Mesenchymal stem cell of Wharton's jelly (primary cell): ENCODE results near the gene R3HDML.

- CAGE, long polyA plus RNA: no peak
Measured at GRCh38 chr20:41234465-41235089, 83.0 kb downstream of the ZHX3 start.

- CAGE, long polyA plus RNA: no peak
Measured at GRCh38 chr20:41242293-41242963, 75.1 kb downstream of the ZHX3 start.

DNA sequence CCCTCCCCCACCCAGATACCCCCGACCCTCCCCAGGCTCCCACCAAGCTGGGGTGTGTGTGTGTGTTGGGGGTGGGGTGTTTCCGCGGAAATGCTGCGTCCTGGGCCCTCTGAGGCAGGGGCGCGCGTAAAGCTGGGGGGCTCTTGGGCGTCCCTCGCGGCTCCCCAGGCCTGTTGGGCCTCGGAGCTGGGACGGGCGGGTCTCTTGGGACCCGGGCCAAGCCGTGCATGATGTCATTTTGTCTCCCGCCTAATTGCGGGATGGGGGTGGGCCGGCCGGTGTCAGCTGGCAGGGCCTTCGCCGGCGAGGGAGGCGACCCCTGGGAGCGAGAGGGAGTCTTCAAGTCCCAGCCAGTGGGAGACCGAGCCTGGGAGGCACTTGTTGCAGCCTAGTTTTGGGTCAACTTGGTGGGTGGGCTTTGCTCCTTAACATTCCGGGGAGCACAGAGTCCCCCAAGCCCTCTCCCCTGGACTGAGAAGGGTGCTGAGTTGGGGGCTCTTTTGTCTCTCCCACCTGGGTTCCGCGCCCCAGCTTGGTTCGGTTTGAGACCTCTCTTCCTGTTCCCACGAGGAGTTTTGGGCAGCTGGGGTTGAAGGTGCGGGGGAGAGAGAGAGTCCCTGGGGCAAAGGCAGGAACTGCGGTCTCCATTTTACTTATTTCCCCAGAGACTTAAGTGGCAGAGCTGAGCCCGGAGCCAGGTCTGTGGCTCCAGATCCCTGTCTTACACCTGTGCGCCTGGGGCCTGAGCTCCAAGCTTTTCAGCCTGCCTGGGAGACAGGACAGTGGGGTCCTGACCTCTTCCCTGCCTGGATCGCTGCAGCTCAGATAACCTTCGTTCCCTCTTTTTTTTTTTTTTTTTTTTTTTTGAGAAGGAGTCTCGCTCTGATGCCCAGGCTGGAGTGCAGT lies 692 bp downstream of the MYBL2 start:
- CAGE, long polyA plus RNA: no peak

GRCh38 chr20:43844685-43845437 lies 69.8 kb upstream of the TOX2 start:
- CAGE, long polyA plus RNA: no peak

DNA sequence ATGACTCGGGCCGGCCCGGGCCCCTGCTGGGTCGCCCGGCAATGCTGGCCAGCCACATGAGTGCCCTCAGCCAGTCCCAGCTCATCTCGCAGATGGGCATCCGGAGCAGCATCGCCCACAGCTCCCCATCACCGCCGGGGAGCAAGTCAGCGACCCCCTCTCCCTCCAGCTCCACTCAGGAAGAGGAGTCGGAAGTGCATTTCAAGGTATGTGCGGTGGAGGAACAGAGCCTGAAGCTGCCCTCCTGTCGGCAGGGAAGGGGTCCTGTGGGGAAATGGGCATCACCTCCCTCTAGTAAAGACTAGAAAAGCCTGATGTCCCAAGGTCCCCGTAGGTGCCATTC lies 135.7 kb downstream of the JPH2 start:
- CAGE, long polyA plus RNA: no peak

DNA sequence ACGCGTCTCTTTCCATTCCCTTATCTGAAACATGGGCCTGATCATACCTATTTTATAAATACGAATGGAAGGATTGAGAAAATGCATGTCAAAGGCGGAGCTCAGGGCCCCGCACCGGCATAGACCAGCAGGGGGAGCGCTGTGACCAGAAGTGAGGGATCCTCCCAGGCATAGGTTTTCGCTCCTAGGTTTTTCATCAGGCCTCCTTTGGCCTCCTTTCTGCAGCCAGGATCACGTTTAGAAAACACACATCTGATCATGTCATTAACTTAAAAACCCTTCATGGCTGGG lies 70.3 kb downstream of the JPH2 start:
- CAGE, long polyA plus RNA: no peak

DNA sequence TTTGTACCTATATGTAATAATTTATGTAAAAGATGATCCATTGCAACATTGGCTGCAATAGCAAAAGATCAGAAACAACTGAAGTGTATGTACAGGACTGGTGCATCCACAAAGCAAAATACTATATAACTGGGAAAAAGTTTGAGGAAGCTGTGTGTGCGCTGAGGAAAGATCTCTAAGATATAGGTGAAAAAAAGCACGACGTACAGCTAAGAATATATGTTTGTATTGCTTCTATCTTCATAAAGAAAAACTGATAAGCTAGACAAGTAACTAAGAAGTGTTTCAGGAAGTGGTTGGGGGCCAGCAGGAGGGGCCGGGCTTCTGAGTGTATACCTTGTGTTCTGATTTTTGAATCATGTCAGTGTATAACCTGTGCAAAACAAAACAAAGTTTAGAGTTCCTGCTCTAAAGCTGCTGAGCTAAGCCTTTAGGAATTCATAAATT lies 7.8 kb upstream of the OSER1 start:
- CAGE, long polyA plus RNA: no peak

GRCh38 chr20:44336883-44337288 lies at the start of gene R3HDML:
Gene R3HDML, plus strand, starts transcription at chr20:44337043.
- CAGE, long polyA plus RNA: no peak

DNA sequence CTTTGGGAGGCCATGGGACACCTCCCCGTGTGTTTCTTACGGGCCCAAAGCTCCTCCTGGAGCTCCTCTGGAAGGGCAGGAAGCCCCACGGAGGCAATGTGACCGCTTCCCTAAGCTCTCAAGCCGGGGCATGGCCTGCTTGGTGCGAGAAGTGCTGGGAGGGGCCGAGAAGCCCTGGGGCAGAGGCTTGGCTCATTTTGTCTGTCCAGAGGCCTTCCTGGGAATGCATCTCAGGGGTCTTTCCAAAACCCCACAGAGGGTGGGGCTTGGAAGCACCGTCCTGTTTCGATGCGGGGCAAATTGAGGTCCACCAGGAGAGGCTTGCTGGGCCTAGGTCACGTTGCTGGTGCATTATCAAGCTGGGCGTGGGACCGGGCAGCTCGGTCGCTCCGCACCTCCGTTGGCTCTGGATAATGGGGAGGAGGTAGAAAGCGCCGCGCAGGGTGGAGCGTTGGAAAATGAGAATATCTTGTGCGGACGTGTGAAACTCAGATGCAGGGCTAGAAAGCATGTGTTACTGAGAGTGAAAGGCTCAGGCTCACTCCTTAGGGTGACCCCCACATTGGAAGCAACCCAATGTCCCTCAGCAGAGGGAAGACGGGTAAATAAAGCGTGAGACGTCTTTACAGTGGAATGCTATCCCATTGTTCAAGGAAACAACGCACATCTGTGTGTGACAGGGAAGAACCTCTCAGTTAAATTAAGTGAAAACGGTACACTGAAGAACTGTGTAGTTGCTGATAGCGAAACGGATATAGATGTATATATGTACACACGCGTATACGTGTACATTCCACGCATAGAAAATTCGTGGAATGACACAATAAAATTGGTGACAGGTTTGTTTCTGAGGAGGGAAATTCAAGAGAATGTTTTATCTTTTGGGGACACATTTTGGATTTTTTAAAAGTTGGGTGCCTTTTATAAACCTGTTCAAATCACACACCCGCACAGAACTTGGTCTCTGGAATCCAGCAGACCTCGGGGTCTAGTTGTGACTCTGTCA lies 704 bp downstream of the HNF4A start:
- CAGE, long polyA plus RNA: no peak

DNA sequence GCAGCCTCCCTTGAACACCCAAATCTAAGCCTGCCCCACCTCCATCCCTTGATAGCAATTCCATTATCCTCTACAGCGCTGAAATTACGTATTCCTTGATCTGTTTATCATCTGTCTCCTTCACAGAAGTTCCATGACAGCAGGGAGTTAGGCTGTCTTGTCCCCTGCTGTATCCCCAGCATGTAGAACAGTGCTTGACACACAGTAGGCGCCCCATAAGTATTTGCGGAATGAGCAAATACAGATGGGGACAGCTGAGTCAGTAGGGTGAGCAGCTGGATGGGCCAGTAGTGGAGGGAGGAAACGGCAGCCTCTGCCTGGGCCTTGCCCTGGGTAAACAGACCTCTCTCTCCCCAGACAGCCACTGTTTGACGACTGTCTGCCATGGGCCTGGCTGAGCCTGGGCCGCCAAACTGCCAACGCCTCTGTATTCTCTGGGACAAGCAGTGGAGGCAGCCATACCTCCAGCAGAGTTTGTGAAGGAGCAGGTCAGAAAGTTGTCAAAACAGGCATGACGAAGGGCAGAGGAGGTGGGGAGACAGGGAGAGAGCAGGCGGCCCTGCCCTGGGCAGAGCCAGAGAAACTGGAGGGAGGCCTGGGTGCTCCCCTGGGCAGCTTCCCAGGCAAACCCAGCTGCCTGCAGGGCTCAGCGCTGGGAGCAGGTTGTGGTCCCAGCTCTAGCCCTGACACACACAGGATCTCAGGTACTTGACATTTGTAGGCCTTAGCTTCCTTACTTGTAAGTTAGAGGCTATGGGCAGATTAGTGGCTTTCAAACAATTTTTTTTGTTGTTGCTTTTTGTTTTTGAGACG lies 15.2 kb downstream of the HNF4A start:
- CAGE, long polyA plus RNA: no peak

GRCh38 chr20:44424180-44424819 lies 51.4 kb upstream of the TTPAL start:
- CAGE, long polyA plus RNA: no peak

GRCh38 chr20:44424820-44425491 lies 50.7 kb upstream of the TTPAL start:
- CAGE, long polyA plus RNA: no peak

- CAGE, long polyA plus RNA: no peak
Measured at GRCh38 chr20:44467997-44468229, 7.8 kb upstream of the TTPAL start.

DNA sequence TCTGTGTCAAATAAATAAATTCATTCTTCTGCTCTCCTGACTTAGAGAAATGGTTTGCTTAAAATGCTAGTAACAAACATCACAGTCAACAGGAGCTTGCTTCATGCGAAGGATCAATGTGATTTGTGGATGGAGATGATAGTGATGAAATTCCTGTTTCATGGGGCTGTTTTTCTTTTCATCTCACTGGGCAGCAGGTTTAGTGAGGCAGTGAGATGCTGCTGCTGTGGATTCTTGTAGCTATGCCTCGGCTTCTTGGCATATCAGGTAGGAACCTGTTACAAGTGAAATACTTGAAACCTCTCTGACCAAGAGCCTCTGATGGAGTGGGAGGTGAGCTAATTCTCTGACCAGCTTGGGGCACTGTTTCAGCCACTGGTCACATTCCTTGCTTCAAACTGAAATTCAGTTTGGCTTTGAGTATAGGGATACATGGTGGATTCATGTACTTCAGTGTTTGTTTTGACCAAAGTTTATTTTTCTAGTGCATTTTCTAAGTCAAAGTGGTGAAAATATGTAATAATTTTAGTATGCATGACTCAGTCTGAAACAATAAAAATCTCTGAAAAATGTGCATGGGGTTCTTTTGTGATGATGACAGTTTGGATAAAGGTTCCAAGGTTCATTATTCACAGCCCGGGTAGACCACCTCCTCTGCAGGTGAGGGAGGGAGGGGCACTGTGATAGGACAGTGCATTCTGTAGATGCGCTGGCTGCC lies 18.5 kb downstream of the TTPAL start:
- CAGE, long polyA plus RNA: no peak

GRCh38 chr20:44494887-44495937 lies 19.5 kb downstream of the TTPAL start:
- CAGE, long polyA plus RNA: no peak

GRCh38 chr20:44583077-44583637 lies 778 bp downstream of the PKIG start:
- CAGE, long polyA plus RNA: no peak

- CAGE, long polyA plus RNA: no peak
Measured at GRCh38 chr20:44660835-44661091, 9.3 kb upstream of the ADA start.

GRCh38 chr20:44685189-44685434 lies 30.1 kb upstream of the CCN5 start:
- CAGE, long polyA plus RNA: no peak

GRCh38 chr20:44691672-44691931 lies 23.6 kb upstream of the CCN5 start:
- CAGE, long polyA plus RNA: no peak

DNA sequence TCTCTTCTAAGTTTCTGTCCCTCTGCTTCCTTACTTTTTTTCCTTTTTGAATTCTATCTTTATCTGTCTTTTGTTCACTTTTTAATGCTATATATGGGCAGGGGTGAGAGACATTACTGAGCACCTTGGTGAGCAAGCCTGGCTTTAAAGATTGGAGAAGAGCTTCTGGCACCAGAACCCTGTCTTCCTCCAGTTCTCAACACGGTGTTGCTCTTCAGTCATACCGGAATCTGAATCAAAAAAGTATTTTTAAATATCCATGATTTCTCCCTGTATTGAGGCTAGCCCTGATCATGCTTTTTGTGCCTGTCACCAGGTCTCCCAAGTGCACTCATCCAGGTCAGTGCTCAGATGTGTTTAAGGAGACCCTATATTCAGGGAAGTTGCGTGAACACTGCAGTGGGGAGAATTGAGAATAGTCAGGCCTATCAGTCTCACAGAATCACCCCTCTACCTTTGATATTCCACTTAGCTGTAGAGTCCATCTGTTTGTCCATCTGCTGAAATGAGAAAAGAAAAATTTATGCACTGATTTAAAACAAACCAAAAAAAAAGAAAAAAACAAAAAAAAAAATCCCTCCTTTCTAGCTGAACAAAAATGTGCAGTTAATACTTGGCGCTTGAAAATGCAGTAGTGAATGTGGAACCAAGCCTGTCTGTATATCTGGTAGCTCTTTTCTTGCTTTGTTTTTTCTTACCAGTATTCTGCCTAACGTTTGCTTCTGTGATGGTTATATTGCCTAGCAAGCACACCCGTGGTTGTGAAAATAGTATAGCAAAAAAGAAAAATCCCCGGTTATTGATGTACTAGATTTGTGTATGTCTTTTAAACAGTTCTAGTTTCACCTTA lies 2.0 kb upstream of the PABPC1L start:
- CAGE, long polyA plus RNA: start-site peak on the minus strand centred at position 626 of the sequence, 190 bp wide, 346 and 253 reads in 2 replicates